ENCODE measurements around the gene CCDC141.

DNA sequence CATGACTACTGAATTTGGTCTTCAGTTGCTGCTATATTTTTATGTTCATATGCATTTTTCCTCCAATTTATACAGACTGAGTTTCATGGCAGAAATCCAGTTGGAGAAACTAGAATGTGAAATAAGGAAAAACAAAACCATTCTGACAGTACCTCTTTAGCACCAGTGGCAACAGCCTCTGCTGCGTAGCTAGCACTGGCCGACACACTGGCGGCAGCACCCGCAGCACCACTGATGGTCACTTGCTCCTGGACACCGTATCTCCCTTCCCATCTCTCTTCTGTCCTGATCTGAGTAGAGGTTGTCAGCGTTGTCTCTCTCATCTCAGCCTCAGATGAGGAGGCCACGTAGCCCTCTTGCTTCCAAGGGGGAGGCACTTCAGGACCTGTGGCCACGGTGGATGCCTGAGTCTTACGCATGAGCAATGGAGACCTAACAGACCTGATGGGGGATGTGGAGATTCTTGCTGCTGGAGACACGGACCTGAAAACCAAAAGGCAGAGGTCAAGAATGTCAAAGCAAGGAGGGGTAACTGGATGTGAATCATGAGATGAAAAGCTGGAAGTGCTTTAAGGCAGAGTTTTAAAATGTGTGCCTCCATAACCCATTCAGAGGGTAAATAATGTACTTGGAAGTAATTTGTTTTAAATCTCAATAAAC lies 12.3 kb downstream of the TTN start:
- RAMPAGE, long total RNA: no peak
- RRBS: no CpG with 5 or more reads among the region's 10 CpGs

- RAMPAGE, long total RNA: no peak
- RRBS: no CpG with 5 or more reads among the region's 16 CpGs
Measured at GRCh38 chr2:179049001-179050406, at the start of gene CCDC141. Gene CCDC141, minus strand, starts transcription at chr2:179050137.

- RAMPAGE, long total RNA: no peak
- RRBS: no CpG with 5 or more reads among the region's 1 CpG
Measured at GRCh38 chr2:179220510-179221059, 44.0 kb downstream of the SESTD1 start.

DNA sequence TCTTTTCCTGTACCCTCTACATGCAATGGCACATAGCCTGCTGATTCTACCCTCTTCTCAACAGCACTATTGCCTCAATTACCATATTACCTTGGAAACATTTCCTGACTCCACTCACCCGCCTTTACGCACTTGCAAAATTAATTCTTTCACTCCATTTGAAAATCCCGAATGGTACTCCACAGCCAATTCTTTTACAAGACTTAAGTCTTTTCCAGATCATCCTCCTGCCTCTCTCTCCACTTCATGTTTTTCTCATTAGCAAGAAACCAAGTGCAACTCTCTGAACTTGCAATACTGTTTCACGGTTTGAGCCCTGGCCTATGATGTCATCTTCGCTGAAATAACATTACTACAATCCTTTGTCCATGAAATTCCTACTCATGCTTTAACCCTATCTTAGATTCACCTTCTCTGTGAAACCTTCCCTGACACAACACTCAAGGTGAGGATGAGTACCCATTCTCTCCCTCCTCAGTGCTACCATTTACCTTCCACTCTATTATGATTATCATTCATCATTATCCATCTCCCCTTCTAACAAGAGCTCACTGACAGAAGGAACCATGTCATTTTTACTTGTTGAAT lies 29.0 kb downstream of the SESTD1 start:
- RAMPAGE, long total RNA: no peak
- RRBS: no CpG with 5 or more reads among the region's 5 CpGs

GRCh38 chr2:179273250-179273968 lies 8.8 kb upstream of the SESTD1 start:
- RAMPAGE, long total RNA: no peak
- RRBS: no CpG with 5 or more reads among the region's 8 CpGs

GRCh38 chr2:179558154-179558653 lies 293.6 kb upstream of the SESTD1 start:
- RAMPAGE, long total RNA: no peak

- RAMPAGE, long total RNA: no peak
- RRBS: no CpG with 5 or more reads among the region's 8 CpGs
Measured at GRCh38 chr2:179562195-179562799, 297.7 kb upstream of the SESTD1 start.

DNA sequence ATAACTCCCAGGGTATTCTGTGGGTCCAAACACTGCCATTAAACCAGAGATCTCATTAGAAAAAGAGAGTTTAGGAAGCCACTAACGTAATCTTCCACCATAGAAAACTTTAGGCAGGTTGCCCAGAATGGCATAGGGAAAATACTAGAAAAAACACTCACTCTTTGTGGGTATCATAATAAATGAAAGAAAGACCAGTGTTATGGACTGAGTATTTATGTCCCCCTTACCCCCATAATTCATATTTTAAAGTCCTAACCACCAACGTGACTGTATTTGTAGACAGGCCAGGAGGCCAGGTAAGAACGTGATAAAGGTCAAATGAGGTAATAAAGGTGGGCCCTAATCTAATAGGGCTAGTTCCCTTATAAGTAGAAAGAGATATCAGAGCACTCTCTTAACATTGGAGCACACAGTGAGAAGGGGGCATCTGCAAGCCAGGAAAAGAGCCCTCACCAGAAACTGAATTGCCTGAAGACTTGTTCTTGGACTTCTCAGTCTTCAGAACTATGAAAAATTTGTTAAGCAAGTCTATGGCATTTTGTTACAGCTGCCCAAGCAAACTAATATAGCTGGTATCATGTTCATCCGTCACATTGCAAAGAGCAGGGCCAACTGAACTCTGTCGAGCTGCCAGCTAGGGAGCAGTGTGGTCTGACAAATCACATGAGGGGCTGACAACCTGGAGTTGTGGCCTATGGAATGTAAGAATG lies 281.0 kb downstream of the ZNF385B start:
- RAMPAGE, long total RNA: no peak
- RRBS: no CpG with 5 or more reads among the region's 5 CpGs

DNA sequence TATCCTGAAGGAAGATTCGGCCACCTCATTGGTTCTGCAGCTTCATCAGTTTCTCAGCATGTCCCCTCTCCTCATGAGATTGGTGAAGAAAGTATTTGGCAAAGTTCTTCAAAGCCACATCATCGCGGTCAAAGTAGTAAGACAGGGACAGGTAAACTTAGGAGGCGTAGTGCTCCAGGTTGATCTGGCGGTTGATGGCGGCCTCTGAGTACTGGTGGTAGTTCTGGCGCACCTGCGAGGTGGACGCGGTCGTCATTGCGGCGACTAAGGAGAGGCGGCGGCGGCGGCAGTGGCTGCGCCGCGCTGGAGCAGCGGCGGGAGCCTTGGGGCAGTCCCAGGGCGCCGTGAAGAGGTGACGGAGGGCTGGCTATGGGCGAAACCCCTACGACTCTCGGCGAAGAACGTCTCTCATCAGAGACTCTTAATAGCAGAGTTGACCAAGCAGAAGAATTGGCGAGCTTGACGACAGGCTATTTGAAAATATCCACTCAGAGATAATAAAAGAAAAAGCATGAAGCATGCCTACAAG lies 107.2 kb upstream of the UBE2E3 start:
- RAMPAGE, long total RNA: no peak
- RRBS: no CpG with 5 or more reads among the region's 32 CpGs

- RAMPAGE, long total RNA: no peak
- RRBS: 1% methylated on average over 22 of the region's 41 CpGs
Measured at GRCh38 chr2:180981035-180981276, 551 bp downstream of the UBE2E3 start.

DNA sequence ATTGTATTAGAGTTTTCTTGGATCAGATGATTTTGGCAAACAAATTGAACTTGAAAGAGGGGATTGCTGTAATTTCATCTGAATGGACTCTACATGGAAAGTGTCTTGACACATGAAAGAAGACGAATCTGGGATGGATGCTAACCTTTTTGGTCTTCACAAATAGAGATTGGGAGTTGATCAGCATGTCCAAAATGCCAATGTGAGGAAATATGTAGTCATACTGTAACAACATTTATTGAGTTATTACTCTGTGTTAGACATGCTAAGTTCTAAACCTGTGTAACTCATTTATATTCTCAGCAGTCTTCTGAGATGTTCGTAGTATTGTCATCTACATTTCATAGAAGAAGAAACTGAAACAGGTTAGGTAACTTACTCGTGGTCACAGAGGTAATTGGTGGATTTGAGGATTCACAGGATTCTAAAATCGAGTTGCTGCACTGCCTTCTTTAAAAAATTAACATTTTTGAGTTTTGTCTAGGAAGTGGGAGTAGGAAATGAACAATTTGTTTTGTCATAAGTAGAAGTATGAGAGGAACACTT lies 162.1 kb downstream of the UBE2E3 start:
- RAMPAGE, long total RNA: no peak
- RRBS: no CpG with 5 or more reads among the region's 4 CpGs

DNA sequence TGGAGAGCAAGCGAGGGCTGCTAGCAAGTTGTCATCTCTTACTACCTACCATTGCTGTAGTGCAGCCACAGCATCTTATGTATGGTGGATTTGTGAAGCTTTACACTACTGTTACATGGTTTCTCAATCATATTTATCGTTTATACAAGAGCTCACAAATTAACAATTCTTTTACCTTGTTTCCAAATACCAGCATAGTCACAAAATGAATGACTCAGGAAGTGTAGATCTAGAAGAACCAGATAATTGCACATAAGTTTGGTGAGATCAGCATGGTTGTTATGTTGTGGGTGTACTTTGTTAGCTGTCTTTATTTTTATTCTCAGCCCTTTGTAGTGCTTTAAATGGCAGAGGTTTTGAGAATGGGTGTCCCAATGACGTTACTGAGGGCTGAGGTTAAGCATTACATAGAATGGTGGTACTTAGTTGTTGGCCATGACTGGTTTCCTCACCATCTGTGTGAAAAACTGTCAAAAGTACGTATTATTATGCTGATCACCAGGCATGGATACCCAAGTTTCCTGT lies 165.6 kb downstream of the UBE2E3 start:
- RAMPAGE, long total RNA: no peak
- RRBS: no CpG with 5 or more reads among the region's 4 CpGs

GRCh38 chr2:181304077-181304472 lies 153.1 kb upstream of the ITGA4 start:
- RAMPAGE, long total RNA: no peak
- RRBS: no CpG with 5 or more reads among the region's 3 CpGs

DNA sequence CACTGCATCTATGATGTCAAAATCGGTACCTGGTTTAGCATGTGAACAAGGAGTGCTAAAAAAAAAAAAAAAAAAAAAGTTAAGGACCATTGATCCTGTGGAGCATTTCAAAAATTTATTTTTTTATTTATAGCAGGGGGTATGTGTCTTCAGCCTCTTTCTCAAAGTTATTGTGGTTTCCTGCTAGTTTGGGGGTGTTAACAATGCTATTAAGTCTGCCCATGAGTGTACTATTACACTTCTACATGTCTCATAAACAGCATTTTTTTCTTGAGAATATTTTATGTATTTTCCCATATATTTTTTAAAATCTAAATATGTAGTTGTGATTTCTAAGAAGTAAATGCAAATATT lies 63.0 kb upstream of the ITGA4 start:
- RAMPAGE, long total RNA: no peak
- RRBS: no CpG with 5 or more reads among the region's 1 CpG

DNA sequence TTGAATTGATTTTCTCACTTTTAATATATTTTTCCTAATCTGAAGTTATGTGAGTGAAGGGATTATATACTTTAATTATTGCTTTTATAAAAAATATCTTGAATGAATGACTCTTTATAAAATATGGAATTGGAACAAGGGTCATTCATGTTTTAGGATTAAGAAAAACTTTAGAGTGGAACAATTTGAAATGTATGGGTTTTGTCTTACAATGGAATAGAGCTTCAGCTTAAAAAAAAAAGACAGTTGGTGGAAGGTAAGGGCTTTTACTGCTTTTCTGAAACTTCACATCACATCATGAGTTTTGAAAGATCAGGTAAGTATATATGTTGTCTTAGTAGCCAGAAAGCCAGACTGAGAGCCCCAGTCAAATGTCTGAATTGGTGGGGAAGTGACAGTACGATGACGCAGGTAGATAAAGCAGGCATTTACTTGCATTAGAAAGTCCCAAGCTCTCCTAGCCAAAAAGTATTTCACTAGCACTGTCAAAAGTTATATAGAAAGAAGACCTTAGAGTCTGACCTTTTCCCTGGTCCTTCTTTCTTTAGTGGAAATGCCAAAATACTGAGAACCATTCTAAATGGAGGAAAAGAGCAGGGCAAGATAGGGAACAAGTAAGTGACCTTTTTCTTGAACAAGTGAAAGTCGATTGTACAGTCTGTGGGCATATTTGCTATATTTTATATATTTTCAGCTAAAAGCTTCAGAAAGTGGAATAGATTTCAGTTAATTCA lies 10.0 kb downstream of the ITGA4 start:
- RAMPAGE, long total RNA: no peak
- RRBS: no CpG with 5 or more reads among the region's 3 CpGs

DNA sequence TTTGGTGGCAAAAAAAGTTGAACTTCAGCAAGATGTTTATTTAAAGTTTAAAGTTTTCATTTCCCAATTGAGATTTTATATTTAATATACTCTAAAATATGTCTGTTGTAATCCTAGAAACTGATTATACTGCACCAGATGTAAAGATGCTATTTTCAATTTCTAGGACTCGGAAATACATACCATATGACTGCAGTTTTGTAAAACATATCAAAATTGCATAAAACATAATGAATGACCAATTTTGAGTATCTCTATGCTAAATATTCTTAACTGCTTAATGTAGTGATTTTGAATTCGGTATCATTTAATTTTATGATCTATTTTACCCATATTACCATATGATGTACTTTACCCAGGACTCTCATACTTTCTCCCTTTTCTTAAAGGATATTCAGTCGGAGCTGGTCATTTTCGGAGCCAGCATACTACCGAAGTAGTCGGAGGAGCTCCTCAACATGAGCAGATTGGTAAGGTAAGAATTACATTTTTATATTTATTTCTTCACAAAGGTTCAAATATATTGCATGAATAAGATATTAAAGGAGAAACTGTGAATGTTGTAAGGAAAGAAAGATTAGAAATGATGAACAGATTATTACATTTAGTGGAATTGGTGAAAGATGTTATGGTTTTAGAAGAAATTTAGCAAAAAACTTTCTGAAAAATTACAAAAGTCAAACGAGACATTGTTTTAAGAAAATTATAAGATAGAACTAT lies 24.2 kb downstream of the ITGA4 start:
- RAMPAGE, long total RNA: no peak
- RRBS: no CpG with 5 or more reads among the region's 7 CpGs

DNA sequence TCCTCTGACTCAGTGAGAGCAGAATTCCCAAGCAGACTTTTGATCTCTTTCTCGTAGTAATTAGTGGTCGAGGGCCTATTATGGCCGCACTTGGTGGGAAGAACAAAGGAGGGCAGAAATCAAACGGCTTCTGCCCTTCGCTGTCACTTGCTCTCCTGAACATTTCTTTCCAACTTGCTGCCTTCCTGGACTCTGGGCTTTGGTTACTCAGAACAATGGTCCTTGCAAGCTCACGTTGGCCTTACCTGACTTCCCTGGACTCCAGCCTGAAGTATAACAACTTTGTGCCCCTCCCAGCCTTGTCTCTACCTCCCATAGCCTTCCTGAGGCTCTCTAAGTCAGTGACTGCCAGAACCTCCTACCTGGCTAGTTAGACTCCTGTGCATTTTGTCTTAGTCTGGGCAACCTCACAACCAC lies 30.2 kb upstream of the ITPRID2 start:
- RAMPAGE, long total RNA: no peak
- RRBS: no CpG with 5 or more reads among the region's 6 CpGs

- RAMPAGE, long total RNA: no peak
- RRBS: no CpG with 5 or more reads among the region's 12 CpGs
Measured at GRCh38 chr2:181914960-181916344, 23.9 kb downstream of the ITPRID2 start.

DNA sequence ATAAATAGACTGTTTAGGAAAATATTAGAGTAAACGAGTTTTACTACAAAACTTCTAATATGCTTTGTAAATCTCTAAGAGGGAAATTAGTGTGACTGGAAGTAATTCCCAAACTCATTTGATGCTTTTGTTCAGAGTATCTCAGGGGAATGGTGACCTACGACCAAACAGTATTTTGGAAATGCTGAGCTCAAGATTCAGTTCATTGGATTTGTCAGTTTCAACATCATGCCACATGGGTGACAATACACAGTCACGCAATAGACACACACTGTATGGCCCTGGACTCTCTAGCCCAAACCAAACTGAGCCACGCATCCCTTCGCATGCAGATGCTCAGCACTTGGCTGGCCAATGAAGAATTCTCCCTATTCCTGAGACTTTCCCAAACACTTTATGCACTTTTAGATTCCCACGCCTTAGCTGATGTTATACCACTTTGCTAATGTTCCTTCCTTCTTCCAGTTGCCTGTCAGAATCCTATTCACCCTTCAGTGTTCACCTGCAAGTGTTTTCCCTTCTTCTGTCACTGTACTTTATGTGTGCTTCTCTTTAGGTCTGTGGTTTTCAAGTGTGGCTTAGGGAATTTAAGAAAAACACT lies 10.0 kb downstream of the PDE1A start:
- RAMPAGE, long total RNA: no peak
- RRBS: no CpG with 5 or more reads among the region's 6 CpGs

- RAMPAGE, long total RNA: no peak
- RRBS: no CpG with 5 or more reads among the region's 3 CpGs
Measured at GRCh38 chr2:182424245-182424796, 2.5 kb downstream of the PDE1A start.